ENCODE measurements around a stretch of chr9.

DNA sequence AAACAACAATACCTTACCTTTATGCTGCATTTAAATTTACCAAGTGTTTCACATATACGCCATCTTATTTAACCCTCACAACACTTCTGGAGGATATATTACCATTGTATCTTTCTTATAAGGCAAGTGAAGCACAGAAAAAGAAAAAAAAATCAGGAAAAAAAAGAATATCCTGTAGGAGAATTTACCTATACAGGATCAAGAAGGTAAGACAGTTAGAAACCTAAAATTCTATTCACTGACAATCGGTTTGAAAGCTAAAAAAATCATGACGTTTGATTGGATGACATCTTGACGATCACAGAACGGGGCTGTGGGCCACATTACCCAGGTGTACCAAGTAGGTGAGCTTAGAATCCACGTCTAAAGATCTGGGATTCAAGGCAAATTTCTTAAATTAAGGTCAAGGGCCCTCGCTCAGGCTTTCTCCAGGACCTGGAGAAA lies 909 bp downstream of the DMAC1 start:
- PRO-cap: no peak

- PRO-cap: no peak
These were observed 1158.7 kb upstream of the DMAC1 start for GRCh38 chr9:8958362-8958627.

DNA sequence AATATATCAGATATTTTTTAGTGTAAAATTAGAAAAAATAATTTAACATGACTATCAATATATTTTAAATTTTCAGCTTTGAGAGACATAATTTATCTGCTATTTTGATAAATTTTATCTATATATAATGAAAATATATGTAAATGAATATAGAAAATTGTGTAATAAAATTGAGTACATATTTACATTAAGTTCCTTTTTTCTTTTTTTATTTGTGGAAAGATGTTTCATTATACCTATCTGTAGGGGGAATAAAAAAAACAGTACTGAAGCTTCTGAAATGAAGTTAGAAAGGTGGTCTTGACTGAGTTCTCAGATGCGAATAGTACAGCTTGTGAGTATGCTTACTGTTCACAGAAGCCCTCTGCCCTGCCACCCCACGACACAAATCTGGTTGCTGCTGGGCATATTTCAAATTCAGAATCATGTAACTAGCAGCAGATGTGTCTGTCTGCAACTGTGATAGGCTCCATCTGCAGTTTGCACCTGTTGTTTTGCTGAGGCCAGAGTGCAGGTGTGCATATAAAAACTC lies 1000.8 kb downstream of the PTPRD start:
- PRO-cap: no peak

- PRO-cap: no peak
These were observed 370.5 kb downstream of the PTPRD start for GRCh38 chr9:10242368-10242619.

DNA sequence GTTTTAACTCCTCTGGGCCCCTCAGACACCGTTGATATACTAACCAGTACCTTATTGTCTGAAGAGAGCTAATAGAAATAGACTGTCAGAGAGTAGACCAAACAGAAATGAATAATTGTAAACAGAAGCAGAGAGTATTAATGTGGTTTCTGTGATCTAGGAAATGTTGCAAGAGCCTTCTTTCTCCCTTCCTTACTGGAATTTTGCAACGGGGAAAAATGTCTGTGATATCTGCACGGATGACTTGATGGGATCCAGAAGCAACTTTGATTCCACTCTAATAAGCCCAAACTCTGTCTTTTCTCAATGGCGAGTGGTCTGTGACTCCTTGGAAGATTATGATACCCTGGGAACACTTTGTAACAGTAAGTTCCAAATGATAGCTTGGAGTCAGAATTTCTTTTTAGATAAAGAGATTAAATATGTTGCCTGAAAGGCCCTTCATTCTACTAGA lies 5.1 kb downstream of the TYRP1 start:
- PRO-cap: unidirectional peak, minus-strand start at position 113 of the sequence

GRCh38 chr9:12775640-12776052 lies 826 bp downstream of the LURAP1L start:
- PRO-cap: bidirectional peak, plus-strand start at chr9:12775836, minus-strand start at chr9:12775789; bidirectional peak, plus-strand start at chr9:12776093, minus-strand start at chr9:12775936

DNA sequence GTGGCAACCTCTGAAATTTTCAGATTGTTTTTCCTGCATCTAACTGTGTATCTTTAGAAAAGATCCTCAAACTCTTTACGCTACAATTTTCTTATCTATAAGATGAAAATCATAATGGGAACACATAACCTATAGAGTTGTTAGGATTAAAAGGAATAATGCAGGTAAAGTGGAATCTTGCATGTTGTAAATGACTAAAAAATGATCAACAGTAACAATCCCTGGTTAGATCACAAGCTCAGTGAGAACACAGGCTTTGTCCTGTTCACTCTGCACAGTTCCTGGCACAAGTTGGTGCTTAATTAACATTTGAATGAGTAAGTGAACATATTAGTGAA lies 159.6 kb downstream of the LURAP1L start:
- PRO-cap: no peak

DNA sequence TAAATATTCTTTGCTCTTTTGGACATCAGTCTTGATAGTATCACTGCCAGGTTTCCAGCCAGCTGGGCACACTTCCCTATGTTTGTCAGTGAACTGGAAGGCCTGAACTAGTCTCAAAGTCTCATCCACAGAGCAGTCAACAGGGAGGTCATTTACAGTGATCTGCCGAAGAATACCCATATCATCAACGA lies 197.9 kb downstream of the LURAP1L start:
- PRO-cap: no peak

- PRO-cap: no peak
These were observed 167.6 kb downstream of the MPDZ start for GRCh38 chr9:13111915-13112172.

GRCh38 chr9:13139481-13140380 lies 139.8 kb downstream of the MPDZ start:
- PRO-cap: no peak

- PRO-cap: no peak
These were observed 111.2 kb downstream of the MPDZ start for GRCh38 chr9:13168172-13168804.

DNA sequence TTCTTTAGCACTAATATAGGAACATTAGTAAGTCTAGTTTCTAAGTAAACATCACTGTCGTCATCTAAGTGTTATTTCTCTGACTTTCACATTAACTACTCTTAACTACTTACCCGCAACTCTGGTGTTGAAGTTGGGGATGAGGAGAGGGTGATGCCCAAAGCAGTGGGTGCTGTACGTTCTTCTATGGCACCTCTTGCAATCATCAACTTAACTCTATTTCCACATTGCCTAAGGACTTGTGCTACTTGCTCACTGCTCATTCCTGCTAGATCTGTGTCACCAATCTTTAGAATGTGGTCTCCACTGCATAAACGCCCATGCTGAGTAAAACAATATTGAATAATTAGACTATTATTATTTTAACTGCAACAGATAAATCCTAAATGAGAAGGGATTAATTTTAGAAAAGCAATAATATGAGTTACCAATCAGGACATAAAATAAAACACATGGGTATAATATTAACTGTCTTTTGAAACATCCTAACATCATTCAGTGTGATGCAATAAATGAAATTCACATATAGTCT lies 60.0 kb downstream of the MPDZ start:
- PRO-cap: no peak

DNA sequence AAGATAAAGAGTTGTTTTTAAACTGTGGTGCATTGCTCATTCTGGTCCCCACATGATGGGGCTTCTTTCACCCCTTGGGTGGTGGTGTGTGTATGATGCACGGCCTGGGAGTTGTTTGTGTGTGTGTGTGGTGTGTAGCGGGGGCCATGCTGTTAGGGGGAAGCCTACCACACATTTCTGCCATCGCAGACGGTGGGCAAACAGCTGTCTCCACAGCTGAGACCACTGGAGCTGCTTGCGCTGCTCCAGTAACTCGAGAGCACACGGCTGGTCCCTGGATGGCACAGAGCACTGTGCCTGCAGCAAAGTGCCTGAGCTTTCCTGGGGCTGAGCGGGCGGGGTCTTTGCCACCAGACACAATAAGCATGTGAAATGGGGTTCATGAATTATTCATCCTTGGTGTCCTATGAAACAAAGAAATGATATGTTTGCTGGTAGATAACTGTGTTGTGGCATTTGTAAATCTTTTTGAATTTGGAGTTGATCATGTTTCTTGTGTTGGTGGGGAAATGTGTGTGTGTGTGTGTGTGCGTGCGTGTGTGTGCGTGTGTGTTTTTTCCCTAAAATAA lies 151.6 kb upstream of the MPDZ start:
- PRO-cap: no peak

DNA sequence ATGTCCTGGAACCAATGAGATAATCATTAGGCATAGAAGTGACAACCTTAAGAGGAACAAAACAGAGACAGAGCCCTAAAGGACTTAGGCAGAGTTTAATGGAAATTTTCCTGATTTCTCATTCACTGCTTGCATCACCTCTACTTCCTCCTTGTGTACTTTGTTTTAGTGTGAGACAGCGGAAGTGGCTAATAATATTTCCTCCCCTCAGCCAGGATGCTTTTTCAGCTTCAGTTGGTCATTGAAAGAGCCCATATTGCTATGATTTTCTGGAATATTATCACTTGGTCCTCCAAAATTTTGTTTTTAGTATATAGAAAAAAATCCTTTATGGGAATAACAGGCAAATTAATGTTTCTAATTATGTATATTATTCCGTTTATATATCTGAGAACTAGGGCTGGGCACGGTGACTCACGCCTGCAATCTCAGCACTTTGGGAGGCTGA lies 153.5 kb upstream of the MPDZ start:
- PRO-cap: no peak

DNA sequence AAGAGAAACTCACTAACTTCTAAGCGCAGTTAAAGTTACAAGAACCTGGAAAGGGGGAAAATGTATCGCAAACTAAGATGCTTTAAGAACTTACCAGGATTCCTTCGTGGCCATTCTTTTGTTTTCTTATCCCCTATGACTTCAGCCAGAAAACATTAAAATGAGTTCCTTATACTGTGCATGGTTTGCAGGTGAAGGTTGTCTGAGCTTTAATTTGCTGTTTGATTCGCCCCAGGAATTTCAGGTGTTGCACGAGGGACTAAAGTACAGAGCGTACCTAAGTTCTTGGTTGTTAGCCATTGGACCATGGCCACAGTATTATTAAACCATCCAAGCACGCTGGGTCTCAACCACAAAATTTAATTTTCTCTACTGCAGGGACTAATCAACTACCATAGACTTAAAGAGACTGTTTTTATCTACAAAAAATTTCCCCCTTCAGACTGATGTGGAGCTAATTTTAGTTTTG lies 208.4 kb upstream of the MPDZ start:
- PRO-cap: no peak

DNA sequence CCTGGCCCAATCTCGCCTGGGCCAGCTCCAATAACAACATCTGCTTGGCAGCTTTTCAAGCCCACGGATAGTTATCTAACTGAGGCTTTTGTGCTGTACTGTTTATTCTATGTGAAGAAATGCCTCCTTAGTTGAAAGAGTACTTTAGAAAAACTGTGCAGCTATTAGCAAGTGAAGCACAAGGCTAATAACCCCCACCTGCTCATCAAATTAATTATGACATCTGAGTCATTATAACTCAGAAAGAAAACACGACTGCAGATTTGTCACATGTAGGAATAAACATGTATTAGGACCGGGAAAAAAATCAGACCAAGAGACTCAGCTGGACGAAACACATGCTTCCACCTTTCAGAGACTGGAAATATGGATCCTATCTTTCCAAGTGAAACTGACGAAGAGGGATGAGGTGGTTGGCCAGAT lies 42.7 kb downstream of the NFIB start:
- PRO-cap: no peak

DNA sequence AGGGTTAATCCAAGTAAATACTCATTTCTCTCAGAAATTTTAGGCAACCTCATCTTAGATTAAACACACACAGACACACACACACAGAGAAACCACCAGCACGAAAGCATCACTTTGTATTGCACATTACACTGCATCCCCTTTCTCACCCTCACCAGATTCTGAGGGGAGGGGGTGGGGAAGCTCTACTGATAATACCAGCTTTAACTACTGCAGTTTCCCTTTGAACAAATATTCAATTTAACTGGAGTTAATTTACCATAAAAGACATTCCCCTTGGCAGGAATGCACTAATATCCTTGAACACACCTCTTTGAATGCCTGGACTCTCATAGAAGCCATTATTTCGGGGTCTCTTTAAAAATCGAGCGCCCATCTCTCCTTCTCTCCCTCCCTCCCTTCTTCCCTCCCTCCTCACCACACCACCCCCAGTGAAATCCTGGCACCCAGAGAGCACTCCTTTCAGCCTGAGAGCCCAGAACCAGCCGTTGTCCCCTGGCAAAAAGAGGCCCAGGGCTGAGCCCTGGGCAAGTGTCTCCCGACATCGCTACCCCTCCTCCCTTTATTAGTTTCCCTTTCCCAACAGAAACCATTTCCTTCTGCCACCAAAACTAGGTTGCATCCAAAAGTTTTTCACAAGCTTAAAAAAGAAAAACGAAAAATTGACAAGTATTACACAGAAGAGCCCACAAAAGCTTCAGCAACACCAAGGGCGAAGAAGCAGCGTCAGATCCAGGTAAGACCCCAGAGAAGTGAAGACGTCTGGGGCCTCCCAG lies 2.9 kb upstream of the NFIB start:
- PRO-cap: no peak

- PRO-cap: no peak
These were observed 4.0 kb upstream of the NFIB start for GRCh38 chr9:14317832-14318462.

DNA sequence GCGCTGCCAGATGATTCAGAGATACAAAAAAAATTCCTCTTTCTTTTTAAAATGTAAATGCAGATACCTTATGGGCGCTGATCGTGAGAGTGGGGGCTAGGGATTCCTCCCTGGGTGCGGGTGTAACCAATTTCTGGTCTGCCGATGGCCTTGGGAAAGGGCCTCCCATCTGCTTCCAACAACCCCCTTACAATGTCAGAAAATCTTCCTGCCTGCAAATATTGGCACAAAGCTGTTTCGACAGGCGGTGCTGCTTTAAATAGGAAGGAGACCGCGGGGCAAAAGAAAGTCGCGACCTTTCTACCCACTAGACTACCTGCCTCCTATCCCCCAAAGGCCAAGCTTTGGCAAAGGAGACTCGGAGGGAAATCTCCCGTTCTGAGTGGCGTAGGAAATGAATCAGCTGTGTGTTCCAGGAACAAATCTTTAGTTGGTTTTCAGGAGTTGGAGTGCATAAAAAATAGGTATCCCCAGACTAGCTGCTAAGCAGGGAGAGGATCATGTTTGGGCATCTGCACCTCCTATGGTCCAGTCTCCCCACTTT lies 36.8 kb upstream of the NFIB start:
- PRO-cap: no peak

DNA sequence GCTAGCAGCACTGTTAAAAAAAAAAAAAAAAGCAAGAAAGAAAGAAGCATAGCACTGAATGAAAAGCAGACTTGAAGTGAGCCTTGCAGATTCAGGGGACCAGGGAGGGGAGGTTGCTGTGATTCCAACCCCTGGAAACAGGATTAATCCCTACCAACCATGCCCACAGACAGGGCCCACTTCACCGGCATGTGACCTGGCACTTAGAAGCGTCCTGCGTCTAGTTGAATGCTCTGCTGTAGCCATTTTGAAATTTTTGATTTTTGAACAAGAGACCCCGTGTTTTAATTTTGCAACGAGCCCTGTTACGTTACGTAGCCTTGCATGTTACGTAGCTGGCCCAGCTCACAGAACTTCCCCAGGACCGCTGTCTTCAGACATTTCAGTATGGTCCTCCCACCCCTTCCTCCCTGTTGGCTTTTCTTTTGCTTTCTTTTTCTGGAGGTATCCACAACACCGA lies 105.4 kb upstream of the NFIB start:
- PRO-cap: no peak